Non-pigmented ciliary epithelial cell (primary cell): ENCODE measurements around the genes IQUB, ASB15, GCC1, IMPDH1, GARIN1B and CALU.

- RRBS: 5% methylated on average over 3 of the region's 25 CpGs
These were observed at the start of gene IQUB for GRCh38 chr7:123534308-123534704. Gene IQUB (minus strand): TSS chr7:123534595.

DNA sequence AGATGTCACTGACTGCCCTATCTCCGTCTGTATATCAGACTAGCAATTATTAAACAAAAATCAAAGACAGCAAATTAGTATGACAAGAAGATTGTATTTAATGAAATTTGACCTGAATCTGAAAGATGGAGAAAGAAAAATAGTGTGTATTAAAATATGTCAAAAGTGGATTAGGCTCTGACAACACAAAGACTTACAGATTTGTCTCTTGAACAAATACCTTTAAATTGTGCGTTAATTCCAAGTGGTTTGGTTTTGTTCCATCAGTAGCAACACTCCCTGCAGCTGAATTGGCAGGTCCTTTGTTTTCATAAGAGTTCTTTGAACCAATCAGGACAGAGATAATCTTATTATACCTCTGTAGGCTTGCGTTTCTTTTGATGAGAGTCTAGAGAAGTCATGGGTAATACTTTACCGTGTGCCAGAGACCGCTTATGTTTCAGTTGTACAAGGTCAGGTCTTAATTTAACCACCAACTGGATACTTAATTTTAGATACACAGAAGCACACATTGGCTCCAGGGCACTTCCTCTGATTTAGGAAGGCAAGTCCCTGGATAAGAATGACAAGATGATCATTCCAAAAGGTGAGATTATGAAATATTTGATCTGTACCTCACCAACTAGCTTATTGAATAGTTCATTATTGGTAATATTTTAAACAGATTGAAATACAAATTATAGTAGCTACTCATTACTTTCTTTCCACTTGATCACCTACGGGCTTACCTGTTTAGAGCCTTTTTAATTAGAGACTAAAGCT is at the start of gene ASB15:
TSS of gene ASB15 (plus strand) at position 493 of the 762 bp plus-strand sequence.
- RRBS: no CpG with 5 or more reads among the region's 6 CpGs

DNA sequence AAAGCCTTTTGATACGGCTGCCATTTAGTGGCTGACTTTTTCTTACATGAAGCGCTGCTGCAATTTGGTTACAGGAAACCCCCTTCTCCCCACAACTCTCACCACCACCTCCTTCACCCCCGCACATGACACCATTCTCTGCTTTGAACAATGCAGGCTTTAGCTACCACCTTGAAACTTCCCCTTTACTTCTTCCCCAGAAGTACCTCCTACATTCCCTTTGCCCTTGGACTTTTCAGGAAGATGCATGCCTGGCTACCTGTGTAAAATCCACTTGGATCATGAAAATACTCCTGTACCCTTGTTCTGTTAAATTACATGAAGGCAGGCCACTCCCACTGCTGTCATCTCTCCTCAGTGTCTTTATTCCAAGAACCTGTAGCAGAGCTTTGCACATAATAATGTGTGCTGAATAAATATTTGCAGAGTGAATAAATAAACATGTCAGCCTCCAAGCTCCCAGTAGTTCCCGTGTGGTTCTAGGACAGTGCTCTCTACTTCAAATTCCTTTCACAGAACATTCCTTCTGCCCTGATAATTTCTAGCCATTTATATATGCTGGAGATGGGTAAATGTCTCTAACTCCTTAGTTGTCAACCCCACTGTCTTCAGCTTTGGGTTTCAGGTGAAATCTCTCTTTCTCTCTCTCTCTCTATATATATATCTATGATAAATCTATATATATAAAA is 20.4 kb upstream of the HYAL4 start:
- RRBS: no CpG with 5 or more reads among the region's 4 CpGs

- RRBS: no CpG with 5 or more reads among the region's 45 CpGs
These were observed 542 bp downstream of the TMEM229A start for GRCh38 chr7:124032303-124032747.

GRCh38 chr7:125563435-125563825 is 633.8 kb upstream of the POT1 start:
- RRBS: no CpG with 5 or more reads among the region's 7 CpGs

DNA sequence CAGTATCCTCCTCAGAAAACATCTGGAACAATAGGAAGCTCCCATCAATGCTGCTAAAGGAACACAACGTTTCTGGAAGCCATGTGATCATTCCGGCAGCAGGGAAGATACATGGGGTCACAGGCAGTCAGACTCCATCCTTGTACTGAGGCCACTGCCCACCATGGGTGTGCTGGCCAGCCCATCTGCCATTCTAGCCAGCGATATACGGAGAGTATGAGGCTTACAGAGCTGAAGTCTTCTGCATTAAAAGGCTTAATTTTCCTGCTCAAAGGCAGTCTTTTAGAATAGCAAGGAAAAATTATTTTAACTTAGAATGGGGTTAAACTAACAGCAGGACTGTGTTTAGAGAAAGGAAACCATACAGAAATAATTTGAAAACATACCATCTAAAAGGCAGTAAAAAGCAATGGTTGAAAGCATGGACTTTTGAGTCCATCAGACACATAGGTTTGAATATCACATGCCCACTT is 25.0 kb downstream of the GRM8 start:
- RRBS: no CpG with 5 or more reads among the region's 4 CpGs

GRCh38 chr7:127358892-127359563 is 33.5 kb downstream of the ZNF800 start:
- RRBS: no CpG with 5 or more reads among the region's 2 CpGs

DNA sequence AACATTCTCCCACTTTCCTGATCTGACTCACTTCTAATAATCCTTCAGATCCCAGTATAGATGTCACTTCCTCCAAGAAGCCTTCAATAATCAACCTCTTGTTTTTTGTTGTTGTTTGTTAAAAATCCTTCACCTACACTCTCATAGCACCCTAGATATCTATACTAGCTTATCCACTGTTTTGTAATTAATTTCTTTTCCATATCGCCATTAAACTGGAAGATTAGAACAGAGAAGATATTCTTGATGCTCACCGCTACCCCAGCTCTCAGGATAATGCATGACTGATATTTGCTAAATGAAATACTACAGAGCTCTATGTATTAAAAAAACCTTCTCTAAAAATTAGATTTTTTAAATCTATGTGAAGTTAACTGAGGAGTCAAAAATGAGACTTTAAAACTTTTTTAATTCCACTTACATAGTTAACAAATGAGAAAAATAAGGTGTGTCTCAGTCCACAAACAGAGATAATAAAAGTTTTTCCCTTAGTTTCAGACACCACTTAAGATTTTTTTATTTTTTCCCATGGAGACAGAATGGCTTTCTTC is 12.4 kb downstream of the ZNF800 start:
- RRBS: no CpG with 5 or more reads among the region's 2 CpGs

DNA sequence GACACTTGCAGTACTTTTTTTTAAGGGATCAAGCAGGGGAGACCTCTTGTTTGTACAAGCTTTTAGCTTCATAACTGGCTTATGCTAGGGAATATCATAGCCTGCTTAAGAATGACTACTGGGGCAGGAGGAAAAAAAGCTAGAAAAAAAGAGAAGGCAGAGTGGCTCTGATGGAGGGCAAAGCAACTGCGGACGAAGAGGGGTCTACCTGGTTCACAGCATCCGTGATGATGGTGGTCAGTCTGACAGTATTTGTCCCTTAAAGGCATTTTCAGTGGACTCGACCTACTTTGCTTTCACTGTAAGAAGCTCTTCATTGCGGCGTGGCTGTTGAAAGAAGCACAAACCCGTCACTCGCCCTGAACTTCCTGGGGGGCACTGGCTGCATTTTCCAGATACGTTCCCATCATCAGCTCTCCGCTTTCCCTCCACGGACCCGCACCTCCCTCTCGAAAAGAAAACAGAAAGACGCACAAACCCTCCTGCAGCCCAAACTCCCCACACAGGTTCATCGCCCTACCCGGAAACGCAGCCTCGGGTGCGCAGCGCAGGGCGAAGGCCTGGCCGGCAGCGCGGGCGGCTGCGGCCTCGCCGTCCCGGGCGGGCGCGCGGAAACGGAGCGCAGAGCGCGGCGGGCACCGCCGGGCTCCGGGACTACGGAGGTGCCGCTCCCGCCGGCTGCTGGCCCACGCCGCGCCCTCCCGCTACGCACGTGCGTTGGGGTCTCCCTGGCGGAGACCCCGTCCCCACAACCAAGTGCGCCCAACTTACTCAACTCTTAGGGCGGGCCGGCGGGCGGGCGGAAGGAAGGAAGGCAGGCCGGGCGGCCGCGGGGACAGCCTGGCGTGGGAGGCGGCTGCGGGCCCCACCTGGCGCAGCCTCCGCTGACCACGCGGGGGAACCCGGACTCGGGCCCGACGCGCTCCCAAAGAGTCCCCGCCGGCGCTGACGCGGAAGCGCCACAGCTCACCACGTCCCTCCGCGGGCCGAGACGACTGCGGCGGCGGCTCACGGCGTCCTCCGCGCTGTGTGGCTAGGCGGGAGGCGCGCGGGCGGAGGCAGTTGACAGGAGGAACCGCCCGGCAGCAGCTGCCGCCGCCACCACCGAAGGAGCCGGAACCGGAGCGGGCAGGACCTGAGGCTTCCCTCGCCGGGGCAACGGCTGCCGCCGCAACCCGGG is 829 bp downstream of the ZNF800 start:
- RRBS: 2% methylated on average over 30 of the region's 113 CpGs

DNA sequence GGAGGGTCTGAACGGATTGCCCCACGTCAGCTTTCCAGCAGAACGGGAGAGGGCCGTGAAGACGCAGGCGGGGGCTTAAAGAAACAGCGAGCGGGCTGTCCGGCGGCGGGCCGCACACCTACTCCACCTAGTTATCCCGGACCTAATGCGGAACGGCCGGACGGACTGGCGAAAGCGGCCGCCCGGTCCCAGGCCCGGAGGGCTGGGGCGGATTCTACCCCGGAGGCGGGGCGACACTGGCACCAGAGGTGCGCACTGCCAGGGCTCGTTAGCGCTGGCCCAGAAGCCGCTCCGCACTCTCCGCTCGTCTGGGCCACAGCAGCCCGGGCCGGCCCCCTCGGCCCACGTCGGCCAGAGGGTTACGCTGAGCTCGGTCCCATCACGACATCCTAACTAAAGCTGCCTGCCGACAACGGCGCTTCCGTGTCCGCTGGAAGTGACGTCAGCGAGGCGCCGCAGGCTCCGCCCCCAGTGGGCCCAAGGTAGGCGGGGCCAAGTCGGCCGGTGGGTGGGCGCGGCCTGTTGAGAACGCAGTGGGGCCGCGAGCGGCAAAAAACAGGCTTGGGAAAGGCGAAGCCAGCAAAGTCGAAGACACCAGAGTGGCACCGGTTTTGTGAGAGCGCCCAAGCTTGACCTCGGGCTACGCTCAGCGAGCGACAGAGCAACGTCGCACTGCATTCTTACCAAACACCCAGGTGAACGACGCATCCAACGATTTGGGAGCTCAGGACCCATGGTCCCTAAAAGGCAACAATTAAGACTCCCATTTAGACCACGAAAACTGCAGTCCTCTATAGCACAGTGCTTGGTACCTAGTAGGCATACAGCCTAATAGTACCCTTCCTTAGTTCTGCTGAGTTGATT is at the start of gene GCC1:
TSS of gene GCC1 (minus strand) at position 414 of the 864 bp plus-strand sequence.
- RRBS: 3% methylated on average over 18 of the region's 74 CpGs

GRCh38 chr7:128409354-128410177 is at the start of gene IMPDH1:
Gene IMPDH1 (minus strand): TSS chr7:128409982.
- RRBS: 1% methylated on average over 39 of the region's 79 CpGs

GRCh38 chr7:128715036-128715464 is at the start of gene GARIN1B:
Gene GARIN1B (plus strand): TSS chr7:128715391.
- RRBS: no CpG with 5 or more reads among the region's 3 CpGs

DNA sequence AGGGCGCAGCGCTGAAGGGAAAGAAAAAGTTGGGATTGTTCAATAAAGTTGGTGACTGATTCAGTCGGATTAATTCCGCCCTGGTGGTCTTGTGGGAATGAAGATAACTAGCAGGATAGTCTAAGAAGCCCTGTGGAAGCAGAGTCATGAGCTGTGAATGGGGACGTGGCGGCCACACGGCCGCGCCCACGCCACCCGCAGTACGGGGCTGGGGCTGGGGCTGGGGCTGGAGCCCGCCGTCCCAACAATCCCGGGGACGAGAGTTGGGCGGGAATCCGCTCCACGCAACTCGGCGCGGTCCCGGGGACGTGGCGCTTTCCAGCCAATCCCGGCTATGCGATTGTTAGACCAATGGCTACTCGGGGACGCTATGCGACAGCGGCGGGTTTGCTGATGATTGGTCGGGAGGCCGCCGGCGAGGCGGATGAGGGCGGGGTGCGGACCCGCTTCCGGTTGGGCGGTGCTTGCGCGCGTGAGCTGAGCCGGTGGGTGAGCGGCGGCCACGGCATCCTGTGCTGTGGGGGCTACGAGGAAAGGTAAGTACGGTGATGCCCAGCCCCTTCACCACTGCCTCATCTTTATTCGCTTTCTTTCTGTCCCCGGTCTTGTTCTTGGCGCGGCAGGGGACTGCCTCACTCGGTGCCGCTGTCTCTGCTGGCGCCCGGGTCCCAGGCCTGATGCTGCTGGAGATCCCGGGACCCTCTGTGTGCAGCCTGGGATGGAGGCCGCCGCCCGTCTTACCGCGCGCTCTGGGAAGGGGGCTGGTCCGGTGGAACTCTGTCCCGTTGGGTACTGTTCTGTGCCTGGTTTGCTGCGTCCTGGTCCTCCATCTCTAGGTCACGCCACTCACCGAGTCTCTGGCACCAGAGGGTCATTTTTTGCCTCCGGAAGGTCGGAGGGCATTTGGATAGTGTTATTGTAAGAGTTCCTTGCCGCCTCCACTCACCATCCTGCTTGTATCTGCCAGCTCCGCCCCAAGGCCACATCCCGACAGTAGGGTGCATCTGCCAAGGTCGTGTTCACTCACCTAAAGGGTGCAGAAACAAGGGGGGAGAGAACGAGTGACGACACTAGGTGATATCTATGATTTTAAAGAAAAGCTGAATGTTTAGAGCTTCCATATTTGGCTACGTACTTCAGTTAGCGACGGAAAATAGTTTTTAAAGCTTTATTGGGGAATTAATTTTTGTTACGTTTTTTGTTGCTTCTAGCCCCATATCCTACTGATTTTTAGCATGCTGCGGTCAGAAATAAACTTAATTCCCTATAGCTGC is at the start of gene CALU:
TSS of gene CALU (plus strand) at position 463 of the 1,274 bp plus-strand sequence.
- RRBS: 2% methylated on average over 38 of the region's 84 CpGs

GRCh38 chr7:128755747-128756833 is 16.9 kb downstream of the CALU start:
- RRBS: no CpG with 5 or more reads among the region's 7 CpGs

DNA sequence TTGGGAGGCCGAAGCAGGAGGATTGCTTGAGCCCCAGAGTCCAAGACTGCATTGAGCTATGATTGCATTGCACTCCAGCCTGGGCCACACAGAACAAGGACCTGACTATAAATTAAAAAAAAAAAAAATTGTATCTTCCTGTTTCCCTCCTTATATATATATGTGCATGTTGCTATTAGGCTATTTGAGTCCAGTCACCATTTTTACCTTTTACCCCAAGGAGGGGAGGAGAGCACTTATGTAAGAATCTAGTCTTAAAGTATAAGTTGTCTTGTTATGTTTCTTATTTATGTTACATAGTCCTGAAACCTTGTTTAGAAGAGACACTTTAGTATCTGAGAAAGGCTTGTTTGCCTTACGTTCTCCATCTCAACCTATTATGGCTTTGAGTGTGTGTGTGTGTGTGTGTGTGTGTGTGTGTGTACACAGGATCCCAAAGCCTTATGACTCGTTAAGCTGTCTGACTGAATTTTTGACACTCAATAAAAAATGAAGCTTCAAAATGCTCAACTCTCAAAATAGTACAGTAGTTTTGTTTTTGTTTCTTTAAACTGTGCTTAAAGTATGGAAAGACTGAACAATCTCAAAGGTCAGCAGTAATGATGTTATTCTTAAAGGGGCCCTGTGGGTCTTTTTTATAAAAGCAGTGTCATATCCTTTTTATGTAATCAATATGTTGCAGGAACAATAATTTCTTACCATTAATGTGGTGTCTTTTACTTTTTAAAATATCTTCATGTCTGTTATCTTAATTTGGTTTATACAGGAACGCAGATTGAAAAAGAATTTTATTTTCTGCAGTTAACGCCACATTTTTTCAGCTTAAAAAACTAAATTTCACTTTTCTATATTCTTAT is 18.0 kb downstream of the CALU start:
- RRBS: no CpG with 5 or more reads among the region's 5 CpGs

DNA sequence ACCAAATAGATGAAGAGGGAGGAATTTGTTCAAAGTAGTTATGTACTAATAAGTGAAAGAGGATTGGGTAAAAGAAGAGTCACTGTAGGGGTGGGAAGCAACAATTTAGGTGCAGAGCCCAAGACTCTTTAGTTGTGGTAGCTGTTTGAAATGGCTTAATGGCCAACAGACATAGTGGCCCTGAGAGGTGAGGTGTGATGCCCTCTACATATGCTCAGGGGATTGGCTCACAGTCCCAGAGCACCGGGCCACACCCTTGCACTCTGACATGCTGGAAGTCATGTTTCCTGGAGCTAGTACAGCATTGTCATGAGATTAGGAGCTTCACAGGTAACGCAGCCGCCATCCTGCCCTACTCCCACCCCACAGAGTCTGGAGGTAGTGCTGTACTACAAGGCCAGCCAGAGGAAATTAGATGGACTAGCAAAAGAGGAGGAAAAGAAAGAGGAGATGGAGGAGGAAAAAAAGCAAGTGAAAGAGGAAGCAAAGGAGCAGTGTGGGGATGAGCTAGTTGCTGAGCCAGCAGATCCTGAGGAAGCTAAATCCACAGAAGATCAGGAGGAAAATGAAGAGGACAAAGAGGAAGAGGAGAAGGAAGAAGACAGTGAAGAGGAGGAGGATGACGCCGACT is 14.8 kb upstream of the FLNC start:
- RRBS: no CpG with 5 or more reads among the region's 5 CpGs

GRCh38 chr7:128827055-128827903 is 2.9 kb upstream of the FLNC start:
- RRBS: no CpG with 5 or more reads among the region's 15 CpGs

DNA sequence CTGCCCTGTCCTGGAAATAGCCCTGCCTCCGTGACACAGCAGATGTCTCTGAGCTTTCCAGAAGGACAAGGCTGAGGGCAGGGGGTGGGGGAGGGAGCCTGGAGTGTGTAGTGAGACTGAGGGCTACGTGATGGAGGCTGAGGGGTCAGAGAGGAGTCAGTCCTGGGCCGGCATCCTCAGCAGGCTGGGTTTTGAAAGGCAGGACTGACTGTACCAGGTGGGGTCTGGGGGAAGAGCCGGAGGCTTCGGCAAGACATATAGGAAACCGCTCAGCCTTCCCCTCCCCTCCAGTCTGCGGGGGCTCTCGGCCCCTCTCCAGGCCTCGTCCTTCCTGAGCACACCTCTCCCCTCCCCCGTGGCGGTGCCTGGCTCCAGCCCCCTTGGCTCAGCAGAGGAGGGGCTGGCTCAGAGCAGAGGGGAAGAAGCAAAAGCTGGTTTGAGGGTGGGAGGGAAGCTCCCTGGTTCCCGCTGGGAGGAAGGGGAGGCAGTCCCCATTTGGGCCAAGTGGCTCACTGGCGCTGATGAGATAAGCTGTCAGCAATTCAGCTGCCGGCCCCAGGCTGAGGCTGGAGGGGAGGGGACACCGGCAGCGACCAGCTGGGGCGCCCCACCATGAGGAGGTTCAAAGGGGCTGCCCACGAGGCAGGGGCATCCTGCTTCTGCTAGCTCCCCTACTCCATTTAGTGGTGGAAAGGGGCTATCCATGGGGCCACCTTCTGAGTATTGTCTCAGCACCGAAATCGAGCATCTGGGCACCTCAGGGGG is 2.2 kb downstream of the FLNC start:
- RRBS: 7% methylated on average over 2 of the region's 20 CpGs

GRCh38 chr7:128840407-128841018 is 10.3 kb downstream of the FLNC start:
- RRBS: no CpG with 5 or more reads among the region's 18 CpGs

GRCh38 chr7:128858266-128859457 is 4.0 kb upstream of the ATP6V1F start:
- RRBS: no CpG with 5 or more reads among the region's 26 CpGs